Cardiac ventricle fibroblast (primary cell): ENCODE data around the genes PDLIM5 and STPG2.

- RAMPAGE, long total RNA: no peak
Observed at GRCh38 chr4:89331551-89332157, 24.1 kb upstream of the GPRIN3 start.

GRCh38 chr4:89681042-89681699 is 155.8 kb downstream of the SNCA start:
- RAMPAGE, long total RNA: no peak

DNA sequence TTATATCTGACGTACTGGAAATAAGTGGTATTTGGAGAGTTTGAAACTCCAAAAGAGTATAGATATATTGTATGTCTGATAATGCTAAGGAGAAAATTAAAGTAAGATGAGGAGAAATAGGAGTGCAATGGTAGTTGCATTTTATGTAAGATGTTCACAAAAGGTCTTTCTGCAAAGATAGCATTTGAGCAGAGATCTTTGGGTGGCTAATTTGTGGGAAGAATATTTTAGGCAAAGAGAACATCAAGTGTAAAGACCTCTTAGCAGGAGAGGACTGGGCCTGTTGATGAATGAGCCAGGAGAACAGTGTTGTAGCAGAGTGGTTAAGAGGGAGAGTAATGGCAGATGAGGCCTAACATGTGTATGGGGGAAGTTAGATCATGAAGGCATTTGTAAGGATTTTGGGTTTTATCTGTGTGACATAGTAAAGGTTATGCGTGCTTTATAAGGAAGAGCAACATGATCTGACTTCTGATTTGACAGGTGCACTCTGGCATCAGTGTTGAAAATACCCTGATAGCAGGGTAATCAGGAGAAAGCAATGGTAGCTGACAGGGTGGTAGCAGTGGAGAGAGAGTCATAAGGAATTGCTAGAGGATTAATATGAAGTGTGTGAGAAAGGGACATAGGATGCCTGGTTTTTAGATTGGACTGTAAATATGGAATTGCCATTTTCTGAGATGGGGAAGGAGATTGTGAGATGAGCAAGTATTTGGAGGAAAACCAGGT is 85.6 kb downstream of the CCSER1 start:
- RAMPAGE, long total RNA: no peak

DNA sequence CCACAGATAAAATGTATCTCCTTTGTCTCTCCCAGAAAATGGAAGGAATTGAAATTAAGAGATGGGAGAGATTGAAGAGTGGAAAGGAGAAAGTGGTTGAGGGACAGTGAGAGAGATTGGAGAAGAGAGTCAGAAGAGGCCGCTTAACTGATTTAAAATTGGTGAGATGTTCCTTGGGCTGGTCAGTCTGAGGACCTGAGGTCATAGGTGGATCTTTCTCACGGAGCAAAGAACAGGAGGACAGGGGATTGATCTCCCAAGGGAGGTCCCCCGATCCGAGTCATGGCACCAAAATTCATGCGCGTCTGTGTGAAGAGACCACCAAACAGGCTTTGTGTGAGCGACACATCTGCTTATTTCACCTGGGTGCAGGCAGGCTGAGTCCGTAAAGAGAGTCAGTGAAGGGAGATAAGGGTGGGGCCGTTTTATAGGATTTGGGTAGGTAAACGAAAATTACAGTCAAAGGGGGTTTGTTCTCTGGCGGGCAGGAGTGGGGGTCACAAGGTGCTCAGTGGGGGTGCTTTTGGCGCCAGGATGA is 140.2 kb downstream of the GRID2 start:
- RAMPAGE, long total RNA: no peak

GRCh38 chr4:94410062-94410357 is 41.7 kb upstream of the PDLIM5 start:
- RAMPAGE, long total RNA: no peak

DNA sequence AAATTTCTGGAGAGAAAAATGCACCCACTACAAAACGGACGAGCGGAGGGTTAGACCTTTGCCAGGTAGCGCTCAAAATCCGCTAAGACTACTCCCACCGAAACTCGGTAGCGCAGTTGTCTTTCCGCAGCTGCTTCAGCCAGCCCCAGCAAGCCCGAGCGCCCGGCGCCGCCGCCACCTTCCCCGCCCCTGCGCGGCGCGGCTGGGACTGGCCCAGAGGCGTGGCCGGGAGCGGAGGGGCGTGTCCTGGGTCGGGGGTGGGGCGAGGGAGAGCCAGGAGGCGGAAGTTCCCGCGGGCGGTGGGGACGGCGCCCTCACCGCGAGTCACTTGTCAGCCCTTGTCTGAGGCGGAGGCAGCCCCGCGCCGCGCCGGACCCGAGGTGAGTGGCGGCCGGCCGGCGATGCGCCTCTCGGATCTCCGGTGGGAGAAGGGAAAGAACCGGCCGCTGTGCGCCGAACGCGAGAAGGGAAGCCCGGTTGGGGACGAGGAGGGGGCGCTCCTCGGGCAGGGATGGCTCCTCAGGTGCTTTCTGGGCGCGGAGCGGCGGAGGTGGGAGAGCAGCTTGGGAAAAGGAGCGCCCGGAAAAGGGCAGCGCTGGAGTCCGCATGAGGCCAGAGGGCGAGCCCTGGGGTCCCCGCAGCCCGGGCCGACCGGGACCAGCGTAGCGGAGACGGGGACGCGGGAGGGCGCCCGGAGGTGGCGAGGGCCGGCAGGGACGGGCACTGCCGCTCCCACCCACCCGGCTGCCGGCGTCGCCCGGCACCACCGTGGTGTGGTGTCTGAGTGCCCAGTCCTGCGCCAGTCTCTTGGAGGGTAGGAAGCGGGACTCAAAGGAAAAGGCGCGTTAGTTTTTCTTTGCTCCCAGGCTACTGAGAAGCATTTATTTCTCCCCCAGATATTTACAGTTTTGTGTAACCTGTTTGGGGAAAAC is at the start of gene PDLIM5:
Gene PDLIM5, plus strand, starts transcription at position 327 of the 932 bp plus-strand sequence.
- RAMPAGE, long total RNA: start-site peak on the plus strand centred at position 317 of the sequence, 85 bp wide, 395 and 60 reads in 2 replicates

GRCh38 chr4:94457621-94458308 is 6.0 kb downstream of the PDLIM5 start:
- RAMPAGE, long total RNA: no peak

GRCh38 chr4:94525877-94526305 is 74.1 kb downstream of the PDLIM5 start:
- RAMPAGE, long total RNA: no peak

DNA sequence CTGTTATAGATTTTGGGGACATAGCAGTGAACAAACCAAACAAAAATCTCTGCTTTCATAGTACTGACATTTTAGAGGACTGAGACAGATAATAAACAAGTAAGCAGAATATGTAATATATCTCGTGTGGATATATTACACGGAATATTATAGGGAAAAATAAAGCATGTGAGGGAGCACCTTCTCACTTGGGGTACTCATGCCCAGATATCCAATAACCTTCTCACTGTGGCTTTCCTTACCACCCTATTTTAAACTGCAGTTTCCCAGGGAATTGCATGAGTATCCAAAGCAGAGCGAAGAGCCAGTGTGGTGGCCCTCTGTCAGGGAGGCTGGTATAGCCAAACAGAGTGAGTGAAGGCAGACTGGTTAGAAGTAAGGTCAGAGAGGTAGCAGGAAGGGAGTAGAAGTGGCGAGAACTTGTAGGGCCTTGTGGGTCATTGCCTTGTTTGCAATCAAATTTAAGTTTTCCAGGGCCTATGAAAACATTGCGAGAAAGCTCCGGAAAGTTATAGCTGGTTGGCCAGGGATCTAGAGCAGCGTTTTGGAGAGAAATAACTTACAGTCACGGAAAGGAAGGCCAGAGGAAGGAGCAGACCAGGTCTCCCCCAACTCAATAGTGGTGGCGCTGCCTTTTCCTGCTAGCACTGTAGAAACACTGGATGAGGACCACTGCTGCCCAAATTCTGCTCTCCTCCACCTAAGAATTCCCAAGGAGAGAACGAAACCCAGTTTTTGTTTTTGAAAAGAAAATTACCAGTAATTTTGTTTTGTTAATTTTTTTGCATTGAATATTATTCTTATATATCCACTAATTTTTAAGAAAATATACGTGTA is 77.1 kb downstream of the PDLIM5 start:
- RAMPAGE, long total RNA: no peak

- RAMPAGE, long total RNA: no peak
Observed at GRCh38 chr4:94535357-94535808, 83.6 kb downstream of the PDLIM5 start.

DNA sequence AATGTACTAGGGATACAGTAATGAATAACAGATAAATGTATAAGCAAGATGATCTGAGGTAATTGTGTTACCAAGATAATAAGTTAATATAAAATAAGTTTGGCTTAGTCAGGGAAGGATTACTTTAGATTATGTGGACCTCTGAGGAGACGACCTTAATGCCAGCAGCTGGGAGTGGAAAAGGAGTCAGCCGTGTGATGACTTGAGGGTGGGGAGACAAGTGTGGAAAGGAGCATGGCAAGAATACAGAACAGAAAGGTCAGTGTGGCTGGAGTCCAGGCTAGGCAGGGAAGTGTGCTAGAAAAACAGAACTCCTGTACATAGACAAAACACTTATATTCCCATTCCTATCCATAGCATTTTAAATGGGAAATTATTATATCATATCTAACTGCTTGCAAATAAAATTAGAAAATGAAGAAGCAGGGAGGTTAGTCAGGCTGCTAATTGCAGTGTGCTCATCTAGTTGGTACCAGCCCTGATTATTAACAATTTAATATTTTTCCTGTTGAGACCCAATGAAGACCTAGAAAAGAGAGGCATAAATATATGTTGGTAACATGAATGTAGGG is 138.8 kb downstream of the PDLIM5 start:
- RAMPAGE, long total RNA: no peak

DNA sequence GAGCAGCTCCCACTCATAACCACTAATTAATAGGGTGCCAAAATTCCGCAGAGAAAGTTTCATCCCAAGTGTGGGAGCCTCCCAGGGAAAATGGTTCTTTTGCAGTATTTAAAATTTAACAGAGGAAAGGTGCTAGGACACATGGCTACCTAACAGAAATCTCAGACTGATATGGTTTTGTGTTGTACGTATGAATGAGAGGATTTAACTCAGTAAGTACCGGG is 88.5 kb upstream of the BMPR1B start:
- RAMPAGE, long total RNA: no peak

GRCh38 chr4:94670778-94671368 is 86.9 kb upstream of the BMPR1B start:
- RAMPAGE, long total RNA: no peak

DNA sequence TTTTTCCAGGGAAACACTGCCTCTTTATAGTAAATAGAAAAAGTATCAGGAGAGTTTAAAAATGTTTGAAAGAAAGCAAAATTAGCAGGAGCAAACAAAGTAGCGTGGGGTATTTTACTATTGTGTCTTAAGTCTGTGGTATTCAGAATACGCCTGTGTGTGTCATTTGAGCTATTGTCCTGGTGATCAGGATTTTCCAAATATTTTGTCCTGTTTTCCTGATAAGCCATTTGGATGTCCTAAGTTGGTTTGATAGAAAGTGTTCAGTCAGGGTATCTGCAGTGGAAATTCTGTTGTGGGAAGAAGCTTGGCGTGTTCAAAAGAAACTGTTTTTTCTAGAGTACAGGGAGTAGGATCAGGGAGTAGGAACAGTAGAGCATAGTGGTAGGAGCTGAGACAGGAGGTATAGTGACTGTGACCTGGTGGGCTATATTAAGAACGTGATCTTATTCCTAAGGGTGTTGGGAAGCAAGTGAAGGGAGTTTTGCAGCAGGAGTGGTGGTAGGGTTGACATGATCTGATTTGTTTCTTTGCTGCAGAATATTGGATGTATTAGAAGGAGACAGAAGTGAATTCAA is 348.1 kb downstream of the BMPR1B start:
- RAMPAGE, long total RNA: no peak

GRCh38 chr4:95528412-95528881 is 20.3 kb downstream of the UNC5C start:
- RAMPAGE, long total RNA: no peak

DNA sequence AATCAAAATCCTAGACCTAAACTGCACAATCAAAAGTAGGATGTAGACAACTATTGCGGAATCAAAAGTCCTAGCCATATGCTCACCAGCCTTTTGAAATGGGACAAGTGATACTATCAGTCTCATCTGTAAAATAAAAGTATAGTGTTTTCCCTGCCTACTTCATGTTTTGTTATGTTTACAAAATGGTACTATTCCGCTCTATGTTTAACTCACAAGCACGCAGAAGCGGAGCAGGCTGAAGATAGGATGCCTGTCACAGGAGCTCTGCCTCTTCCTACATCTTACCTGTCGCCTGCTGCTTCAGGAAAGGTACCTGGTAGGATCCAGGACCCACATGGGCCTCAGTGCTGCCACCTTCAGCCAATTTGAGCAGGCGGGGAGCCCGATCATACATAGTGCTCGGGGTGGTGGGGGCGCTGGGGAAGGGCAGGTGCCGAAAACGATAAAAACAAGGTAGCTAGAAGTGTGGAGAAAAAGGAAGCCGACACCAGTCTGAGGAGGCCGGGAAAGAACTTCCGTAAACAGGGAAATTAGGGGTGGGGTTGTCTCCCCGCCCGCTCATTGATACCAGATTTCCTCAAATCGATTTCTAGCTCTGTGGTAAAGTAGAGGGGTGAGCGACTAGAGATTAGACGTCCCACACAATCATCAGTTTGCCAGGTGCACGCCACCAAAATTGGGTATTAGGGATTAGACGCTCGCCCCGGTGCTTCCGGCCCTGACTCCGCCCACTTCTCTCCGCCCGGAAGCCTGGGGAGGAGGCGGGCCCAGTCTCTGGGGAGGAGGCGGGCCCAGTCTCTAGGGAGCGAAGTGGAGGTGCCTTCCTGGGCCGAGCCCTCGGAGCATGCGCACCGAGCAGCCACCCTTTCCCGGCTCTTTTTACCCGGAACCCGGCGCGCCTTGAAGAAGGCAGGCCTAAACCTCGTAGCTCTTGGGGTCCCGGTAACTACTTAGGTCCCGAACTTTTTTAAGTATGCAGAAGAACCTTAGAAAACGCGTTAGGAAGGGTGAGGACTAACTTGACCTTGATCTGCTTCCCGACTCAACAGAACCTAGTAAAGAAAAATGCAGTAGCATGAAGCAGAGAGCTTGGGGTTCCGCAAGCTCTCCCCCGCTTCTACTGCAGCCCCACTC is at the start of gene STPG2:
Gene STPG2, minus strand, starts transcription at position 723 of the 1,137 bp plus-strand sequence.
- RAMPAGE, long total RNA: no peak

DNA sequence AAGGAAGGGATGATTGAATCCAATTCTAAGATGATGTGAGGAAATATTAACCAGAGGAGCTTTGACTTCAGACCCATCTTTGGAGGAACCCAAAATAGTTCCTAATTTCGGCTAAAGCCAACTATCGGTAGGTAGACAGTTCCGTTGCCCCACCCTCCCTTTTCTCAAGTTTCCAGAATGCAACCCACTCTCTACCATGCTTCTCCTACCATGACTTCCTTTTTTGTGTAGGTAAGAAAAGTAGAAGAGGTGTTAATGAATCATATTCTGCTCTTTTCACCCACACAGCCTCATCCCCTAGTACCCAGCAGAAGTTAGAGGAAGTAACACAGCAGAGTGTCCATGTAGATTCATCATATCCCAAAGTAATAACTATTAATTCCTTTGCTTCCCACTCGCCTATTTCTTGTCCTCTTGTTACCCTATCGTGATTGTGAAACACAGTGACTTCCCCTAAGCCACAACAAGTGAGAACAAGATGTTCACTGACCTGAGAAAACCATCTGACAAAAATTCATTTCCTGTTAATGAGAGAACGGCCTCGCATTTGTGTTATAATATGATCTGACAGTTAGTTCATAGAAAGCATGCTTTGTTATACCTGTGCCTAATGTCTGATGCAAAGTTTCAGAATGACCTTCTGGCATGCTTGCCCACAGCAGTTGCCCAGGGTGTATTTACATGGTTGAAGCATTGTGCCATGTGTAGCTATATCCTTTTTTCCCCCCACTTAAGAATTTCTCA is 185.4 kb downstream of the RAP1GDS1 start:
- RAMPAGE, long total RNA: no peak

- RAMPAGE, long total RNA: no peak
Observed at GRCh38 chr4:98527514-98527865, 130.9 kb downstream of the TSPAN5 start.

- RAMPAGE, long total RNA: no peak
Observed at GRCh38 chr4:98602517-98602954, 55.9 kb downstream of the TSPAN5 start.

DNA sequence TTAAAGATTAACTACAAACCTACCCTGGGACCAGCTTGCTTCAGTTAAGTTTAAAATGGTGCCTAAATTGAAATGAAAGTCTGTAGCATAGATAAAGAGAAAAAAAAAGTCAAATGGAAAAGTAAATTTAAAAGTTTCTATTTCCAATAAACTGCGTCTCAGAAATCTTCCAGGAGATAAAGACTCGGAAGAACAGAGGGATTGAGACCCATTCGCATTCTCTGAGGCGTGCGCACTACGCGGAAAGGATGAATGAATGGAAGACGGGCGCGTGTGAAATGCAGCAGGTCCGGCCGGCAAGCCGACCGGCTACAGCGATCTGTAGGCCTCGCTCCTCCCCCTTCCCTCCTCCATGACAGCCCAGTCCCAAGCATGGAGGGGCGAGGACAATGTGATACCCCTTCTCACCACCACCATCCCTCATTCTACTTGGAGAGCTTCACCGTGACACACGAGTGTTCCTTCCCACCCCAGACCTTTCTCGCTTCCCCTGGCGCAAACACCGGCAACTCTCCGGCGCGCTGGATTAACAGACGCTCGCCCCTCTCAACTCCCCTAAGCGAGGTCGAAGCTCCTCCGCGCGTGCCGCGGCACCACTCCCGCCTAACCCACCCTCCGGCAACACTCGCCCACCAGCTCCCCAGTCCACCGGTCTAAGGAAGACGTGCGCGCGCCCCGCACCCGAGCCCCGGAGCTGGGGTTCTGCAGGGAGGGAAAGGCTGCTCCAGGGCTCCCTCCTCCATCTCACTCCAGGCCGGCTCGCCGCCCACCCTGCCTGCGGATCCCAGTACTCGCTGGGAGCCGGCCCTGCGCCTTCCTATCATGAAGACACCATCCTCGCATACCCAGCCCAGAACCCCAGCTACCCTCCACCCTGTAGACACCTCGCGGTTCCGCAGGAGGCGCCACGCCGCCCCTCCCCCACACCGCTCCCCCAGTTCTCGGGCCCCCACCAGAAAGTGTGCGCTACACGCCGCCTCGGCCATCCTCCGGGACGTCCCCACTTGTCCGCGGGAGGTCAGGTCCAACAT is 676 bp downstream of the EIF4E start:
- RAMPAGE, long total RNA: no peak